Aortic smooth muscle cell (primary cell): ENCODE results near the genes PLA2G7, EFHC1, GSTA2 and GSTA4.

DNA sequence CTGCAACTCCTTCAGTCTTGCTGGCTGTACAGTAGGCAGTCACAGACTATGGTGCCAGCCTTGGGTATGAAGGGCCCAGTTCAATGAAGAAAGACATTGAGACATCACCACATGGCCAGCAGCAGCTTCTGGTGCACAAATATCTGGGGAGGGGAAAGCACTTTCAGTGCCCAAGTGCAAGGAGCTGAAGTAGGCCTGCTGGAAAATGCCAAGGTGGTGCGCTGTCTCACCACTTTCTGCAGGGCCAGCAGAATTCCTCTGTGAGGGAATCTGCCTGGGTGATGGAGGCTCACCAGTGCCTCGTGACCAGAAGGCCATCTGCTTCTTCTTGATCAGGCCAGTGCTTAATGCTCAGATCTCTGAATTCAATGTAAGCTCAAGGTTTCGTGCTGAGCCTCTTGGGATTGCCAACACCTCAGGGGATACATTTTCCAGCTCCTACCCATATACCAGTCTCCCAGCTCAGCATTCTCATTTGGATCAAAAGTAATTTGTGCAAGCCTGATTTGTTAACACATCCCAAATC, 1.7 kb downstream of the PLA2G7 start:
- RRBS, result no CpG with 5 or more reads among the region's 3 CpGs

- RRBS, result 3% methylated on average over 14 of the region's 81 CpGs
Observed at GRCh38 chr6:46734852-46735988, at the start of gene PLA2G7. Gene PLA2G7 (minus strand): TSS chr6:46735375.

DNA sequence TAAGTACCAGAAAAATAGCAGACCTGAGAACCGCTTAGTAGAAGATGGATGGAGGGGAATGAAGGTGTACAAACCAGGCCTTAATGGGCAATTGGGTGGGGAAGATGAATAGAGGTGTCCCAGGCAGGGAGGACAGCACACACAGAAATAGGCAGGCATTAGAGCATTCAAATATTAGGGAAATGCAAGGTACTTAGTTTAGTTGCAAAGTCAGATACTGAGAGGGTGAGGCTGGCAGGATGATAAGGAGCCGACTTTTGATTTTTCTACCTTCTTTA, 31.1 kb upstream of the ADGRF5 start:
- RRBS, result no CpG with 5 or more reads among the region's 2 CpGs

DNA sequence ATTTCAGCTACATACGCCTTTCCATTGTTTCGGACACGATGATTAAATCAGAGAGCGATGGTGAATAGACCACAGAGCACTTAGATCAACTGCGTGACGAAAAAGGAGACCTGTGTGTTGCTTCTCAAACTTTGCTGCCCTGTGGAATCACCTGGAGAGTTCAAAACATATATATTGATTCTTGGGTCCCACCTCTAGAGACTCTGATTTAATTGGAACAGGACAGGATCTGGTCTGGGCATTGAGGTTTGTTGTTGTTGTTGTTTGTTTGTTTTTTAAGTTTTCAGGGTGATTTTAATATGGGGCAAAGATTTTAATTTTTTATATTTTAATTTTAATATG, 440 bp upstream of the TNFRSF21 start:
- RRBS, result no CpG with 5 or more reads among the region's 6 CpGs

DNA sequence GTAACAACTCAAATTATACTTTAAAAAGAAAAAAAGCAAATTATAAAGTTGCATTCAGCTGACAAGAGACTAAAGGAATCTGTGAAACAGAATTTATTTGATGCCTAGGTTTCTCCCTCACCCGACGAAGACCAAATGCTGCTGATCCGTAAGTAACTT, 545 bp upstream of the CD2AP start:
- RRBS, result no CpG with 5 or more reads among the region's 3 CpGs

DNA sequence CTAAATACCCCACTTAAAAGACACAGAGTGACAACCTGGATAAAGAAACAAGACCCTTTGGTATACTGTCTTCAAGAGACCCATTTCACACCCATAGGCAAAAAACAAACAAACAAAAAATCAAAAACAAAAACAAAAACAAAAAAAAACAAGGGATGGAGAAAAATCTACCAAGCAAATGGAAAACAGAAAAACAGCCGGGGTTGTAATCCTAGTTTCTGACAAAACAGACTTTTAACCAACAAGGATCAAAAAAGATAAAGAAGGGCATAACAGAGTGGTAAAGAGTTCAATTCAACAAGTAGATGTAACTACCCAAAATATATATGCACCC, 246.2 kb upstream of the PTCHD4 start:
- RRBS, result no CpG with 5 or more reads among the region's 1 CpG

GRCh38 chr6:49440019-49440464, 23.0 kb downstream of the MMUT start:
- RRBS, result no CpG with 5 or more reads among the region's 3 CpGs

DNA sequence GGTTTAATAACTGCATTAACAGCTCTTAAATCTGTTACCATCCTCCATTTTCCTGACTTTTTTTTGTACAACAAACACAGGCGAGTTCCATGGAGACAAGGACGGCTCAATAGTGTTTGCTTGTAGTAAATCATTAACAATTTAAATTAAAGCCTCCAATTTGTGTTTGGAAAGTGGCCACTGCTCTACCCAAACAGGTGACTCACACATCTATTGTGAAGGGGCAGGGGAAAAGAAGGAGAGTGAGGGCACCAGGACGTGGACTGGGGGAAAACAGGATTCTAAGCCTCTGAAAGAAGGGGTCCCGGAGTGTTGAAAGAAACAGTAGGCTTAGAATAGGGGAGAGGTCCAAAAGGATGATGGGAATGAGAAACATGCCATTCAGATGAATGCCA, 6.9 kb downstream of the GLYATL3 start:
- RRBS, result no CpG with 5 or more reads among the region's 4 CpGs

DNA sequence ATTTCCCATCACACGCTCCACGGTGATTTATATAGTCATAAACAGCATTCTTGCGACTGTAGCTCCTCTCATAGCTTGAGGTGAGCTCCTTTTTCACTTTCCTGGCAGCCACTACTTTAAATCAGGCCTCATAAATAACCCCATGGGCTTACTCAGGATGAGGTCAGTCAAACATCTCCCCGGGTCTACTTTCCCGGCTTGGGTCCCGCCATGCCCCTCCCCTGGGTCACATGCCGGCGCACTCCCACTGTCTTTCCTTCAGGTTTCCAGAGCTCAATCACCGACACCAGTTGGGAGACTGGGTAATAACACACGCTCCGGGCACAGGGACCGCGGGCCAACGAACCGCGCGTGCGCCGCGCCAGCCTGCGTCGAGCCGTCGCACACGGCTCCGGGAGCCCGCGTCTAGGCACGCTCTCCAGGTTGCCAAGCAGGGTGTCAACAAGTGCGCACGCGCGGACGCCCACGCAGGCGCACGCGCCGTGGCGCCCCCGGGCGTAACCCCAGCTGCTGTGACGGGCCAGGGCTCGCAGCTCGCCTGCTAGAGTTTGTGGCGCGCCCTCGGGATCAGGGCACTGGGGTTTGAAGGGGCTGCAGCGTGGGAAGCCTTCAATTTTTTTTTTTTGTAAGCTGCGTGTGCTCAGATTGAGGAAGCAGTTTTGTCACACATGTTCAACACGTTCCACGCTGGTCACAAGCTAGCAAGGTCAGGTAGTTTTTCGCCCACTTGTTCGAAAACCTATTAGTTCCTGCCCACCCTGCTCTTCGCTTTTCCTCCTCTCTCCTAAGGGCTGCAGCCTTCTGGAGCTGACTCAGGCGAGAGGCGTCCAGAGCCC, 31.7 kb downstream of the TFAP2B start:
- RRBS, result 5% methylated on average over 28 of the region's 57 CpGs

- RRBS, result no CpG with 5 or more reads among the region's 6 CpGs
Observed at GRCh38 chr6:52268650-52269446, 15.7 kb downstream of the MCM3 start.

- RRBS, result no CpG with 5 or more reads among the region's 15 CpGs
Observed at GRCh38 chr6:52361261-52361847, 597 bp upstream of the PAQR8 start.

GRCh38 chr6:52419683-52420694, at the start of gene EFHC1:
Gene EFHC1 (plus strand): TSS chr6:52420342.
- RRBS, result 2% methylated on average over 14 of the region's 59 CpGs

DNA sequence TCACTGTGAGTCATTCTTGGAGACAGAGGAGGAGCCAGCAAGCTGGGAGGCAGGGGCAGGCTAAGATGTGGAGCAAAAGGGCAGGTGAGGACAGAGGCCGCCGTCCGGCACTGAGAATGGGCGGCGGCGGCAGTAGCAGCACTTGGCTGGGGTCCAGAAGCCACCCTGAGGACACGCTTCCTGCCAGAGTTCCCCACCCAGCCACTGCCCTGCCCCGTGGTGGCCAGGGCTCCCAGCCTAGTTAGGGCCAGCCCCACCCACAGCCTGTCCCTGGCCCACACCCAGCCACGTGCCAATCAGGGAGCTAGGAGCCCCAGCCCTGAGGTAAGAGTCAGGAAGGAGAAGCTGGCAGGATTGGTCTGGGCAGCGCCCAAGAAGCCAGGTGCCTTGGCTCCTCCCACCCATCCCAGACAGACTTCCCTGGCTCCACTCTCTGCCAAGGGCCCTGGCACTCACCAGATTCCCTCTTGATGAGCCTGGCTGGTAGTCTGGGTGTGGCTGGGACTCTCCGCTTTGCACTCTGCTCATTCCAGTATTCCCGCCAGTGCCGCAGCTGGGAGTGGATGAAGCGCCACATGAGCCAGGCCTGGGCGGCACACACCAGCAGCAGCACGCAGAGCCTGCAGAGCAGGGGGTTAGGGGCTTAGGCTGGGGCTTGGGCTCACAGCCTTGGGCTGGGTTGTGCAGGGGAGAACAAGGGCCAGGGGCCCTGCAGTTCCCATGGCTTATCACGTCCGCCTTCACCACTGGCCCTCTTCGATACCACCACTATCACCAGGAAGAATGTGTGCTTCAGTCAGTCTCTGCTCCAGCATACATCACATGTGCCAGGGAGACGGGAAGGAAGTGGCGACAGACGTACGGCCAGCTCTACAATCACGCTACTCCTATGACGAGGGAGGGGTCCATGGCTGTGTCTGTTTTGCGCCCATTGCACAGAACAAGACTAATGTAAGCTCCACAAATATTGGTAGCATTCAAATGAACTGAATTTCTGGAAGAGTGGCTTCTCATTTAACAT, 72.4 kb downstream of the TRAM2 start:
- RRBS, result no CpG with 5 or more reads among the region's 26 CpGs

DNA sequence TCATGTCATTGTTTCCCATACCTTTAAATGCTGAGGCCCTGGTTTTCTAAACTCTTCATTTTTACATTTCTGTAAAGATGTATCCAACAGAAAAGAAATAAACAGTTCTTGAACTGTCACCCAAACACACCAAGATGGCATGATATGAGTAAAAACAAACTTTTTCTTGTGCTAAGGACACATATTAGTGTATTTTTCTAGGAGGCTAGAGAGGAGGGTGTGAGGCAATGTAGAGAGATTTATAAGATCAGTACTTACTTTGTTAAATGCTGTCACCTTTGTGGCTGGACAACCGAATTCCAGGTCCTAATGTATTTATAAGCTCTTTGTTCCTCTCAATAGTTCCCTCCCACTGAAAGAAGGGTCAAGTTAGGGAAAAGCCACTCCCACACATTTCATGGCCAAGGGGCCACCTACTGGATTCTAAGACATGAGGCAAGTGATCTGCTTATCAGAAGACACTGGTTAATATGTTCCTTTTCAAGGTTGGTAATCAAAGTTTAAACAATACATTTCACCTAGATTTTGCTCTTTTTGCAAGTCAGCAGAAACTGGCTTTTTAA, at the start of gene GSTA2:
TSS of gene GSTA2 (minus strand) at position 290 of the 563 bp plus-strand sequence.
- RRBS, result no CpG with 5 or more reads among the region's 1 CpG

GRCh38 chr6:52976469-52977346, 18.4 kb downstream of the GSTA4 start:
- RRBS, result no CpG with 5 or more reads among the region's 8 CpGs

- RRBS, result no CpG with 5 or more reads among the region's 9 CpGs
Observed at GRCh38 chr6:52985836-52986173, 9.3 kb downstream of the GSTA4 start.

GRCh38 chr6:52994416-52995539, at the start of gene GSTA4:
Gene GSTA4 (minus strand): TSS chr6:52995284.
- RRBS, result 2% methylated on average over 14 of the region's 46 CpGs

DNA sequence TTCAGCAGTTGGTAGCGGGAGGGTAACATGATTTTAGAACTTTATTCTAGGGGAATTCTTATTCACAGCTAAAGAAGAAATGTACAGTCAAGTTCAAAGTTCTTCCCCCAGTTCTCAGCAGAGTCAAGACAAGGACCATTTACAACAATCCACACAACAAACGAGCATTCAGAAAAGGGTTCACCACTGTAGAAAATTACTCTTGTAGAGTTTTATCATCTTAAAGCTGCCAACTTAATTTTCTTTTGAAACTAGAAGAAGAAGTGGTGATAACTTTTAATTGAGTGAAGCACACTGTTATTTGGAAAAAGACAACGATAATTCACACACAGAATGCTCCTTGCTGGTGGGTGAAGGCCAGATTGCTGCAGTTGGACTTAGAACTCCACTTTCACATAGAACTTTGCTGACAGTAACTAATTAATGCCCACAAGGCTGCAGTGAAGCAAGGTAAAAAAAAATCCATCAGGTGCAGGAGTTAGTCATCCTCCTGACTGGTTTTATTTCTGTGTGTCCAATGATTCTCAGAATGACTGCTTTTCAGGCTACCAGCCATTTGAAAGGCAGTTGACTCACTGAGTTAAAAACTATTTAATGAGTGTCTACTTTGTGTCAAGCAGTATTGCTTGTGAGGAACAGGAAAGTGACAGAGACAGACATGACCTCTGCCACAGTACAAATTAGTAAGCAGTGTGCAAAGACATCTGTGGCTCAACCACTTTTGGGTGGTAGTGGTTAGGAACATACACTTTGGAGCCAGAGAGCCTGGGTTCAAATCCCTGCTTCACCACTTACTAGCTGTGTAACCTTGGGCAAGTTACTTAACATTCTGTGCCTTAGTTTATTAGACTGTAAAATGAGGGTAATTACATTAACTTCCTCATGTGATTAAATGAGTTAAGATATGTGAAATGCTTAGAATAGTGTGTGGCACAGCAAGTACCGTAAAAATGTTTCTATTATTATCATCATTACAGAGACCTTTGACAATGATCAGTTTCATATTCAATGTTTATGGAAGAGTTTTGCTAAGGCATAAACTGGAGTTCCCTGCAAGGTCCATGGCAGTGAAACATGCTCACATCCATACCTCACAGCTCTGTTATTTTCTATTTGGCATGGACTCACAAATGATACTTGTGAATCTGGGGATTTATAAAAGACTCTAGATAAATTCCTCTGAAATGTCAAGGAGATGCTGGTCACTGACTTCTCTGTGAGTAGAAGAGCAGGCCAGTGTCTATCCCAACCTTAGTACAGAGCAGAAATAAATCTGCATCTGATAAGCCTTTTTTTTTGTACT, 41.8 kb downstream of the ELOVL5 start:
- RRBS, result no CpG with 5 or more reads among the region's 4 CpGs

DNA sequence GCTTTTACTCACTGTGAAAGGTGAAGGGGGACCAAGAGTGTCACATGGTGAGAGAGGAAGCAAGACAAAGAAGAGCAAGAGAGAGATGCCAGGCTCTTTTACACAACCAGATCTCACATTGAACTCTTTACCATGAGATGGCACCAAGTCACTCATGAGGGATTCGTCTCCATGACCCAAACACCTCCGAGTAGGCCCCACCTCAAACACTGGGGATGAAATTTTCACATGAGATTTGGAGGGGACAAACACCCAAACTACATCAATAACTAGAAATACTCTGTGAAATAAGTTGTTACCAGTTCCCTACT, 16.9 kb downstream of the ELOVL5 start:
- RRBS, result no CpG with 5 or more reads among the region's 2 CpGs

DNA sequence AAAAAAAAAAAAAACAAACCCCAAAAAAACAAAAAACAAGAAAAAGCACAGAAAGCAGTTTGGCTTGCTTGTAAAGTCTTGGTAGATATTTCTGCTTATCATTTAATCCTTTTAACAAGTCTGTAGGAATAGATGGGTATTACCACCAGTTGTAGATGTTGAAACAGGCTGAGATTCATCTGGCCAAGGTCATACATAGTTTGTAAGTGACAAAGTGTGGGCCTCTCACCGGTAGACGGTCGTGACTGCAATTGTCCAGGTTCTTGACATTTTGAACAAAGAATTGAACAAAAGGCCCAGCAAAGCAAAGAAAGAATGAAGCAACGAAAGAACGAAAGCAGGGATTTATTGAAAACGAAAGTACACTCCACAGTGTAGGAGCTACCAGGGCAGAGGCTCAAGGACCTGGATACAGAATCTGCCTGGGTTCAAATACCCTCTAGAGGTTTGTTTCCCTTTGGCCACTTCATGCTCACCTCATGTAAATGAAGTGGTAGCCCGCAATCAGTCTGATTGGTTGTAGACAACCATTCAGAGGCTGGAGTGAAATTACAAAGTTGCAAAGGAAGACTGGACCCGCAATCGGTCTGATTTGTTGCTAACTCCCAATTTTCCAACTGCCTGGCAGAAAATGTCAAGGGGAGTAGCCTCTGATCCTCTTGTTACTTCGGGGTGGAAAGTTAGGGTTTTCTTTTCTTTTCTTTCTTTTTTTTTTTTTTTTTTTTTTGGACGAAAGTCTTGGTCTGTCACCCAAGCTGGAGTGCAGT, 11.7 kb upstream of the ELOVL5 start:
- RRBS, result no CpG with 5 or more reads among the region's 11 CpGs